ENCODE measurements around a stretch of chr17.

DNA sequence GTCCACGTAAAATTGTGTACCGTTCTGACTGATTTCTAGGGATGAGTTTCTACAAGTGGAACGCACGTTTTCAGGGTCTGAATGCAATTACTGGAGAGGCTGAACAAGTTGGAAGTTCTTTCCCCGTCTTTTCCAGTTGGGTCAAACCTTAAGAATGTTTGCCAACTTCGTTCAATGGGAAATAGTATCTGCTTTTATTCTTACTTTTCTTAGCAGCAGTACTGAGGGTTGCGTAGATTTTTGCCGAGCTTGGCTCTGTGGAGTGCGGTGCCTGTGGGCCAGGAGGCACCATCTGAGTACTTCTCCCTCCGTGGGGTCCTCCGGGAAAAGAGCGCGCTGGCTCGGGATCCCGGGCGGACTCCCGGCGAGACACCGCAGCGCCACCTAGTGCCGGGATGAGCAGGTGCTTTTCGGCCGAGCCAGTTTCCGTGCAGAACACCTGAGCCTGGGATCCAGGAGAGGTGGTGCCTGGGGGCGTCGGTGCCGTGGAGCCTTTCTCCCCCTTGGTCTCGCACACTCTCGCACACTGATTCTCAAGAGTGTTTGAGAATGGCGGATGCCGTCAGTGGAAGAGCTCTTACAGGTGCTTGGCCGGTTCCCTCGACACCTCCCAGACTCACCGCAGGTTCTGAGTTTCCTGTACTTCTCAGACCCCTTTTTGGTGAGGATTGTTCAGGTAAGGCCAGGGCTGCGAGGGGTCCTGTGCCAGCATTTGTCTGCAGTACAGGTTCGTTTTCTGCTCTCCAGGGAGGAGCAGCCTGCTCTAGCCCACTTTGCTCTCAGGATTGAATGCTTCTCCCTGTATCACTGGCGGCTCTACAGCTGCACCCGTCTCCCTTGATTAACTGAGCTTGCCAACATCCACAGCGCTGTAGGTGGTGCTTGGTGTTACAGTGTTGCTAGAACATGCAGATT, 23.2 kb downstream of the TBCD start:
- PRO-cap, 3 experiments: no peak in any of the 3 experiments
- RRBS: no CpG with 5 or more reads among the region's 39 CpGs

DNA sequence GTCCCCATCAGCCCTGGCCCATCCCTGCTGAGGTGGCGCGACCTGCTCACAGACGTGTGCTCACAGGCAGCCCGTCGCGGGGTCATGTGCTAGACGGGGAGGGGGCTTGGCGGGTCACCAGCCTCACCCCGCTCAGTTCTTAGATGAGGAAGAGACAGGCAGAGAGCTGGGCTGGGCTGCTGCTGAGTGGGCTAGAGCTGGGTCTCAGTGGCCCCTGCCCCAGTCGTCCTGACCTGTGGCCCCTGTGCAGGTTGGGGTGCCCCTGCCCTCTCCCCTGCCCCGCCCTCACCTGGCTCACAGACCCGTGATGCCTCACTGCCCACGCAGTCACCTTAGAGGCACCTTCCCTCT, 37.4 kb downstream of the TBCD start:
- PRO-cap, 3 experiments: no peak in any of the 3 experiments
- RRBS: no CpG with 5 or more reads among the region's 13 CpGs

DNA sequence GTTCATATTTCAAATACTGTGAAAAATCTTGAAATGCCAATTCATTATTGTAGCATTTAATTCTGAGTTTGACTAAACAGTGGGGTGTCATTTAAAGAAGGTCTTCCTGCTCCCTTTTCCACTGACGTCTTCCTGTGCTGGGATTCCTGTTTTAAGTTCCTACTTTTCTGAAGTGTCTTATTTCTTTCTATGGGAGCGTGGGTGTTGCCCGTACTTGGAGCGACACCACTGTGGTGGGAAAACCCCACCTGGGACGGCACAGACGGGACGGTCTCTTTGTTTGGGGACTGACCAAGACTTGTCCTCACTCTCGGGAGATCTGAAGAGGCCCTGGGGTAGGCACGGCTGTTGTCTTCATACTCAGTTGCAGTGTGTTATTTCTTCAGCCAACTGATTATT, 25.7 kb downstream of the ZNF750 start:
- PRO-cap, 3 experiments: no peak in any of the 3 experiments
- RRBS: no CpG with 5 or more reads among the region's 9 CpGs

GRCh38 chr17:82846049-82846809, 6.4 kb upstream of the ZNF750 start:
- PRO-cap, 3 experiments: no peak in any of the 3 experiments
- RRBS: no CpG with 5 or more reads among the region's 30 CpGs

DNA sequence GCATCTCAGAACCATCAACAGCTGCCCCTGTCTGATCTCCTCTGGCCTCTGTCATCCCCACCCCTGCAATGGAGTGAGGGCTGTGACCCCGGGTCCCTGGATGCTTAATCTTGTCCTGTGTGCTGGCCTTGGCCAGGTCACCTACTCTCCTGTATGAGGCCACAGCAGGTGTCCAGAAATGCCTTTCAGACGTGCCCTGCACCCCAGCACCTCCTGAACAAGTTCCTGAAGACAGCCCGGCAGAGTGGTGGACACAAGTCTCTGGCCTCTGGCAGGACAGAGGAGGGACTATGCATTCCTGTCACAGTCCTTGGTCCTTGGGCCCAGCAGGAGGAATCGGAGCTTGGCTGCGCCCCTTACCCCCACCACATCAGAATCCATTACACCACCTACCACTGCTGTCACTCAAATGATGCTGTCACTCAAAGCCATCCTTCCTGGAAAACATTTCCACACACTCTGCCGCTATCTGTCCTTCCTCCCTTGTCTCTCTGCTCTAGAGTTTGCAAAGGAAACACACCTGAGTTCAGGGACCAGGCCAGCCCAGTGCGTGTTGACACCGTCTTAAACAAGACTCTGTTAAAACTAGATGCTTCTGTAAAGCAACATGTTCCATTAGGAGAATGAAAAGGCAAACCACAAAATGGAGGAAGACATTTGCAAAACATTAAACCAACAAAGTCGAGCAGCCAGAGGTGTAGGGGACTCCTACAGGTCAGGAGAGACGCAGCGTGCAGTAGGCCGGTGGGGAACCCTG, 104.0 kb downstream of the B3GNTL1 start:
- PRO-cap, 3 experiments: no peak in any of the 3 experiments
- RRBS: no CpG with 5 or more reads among the region's 12 CpGs

DNA sequence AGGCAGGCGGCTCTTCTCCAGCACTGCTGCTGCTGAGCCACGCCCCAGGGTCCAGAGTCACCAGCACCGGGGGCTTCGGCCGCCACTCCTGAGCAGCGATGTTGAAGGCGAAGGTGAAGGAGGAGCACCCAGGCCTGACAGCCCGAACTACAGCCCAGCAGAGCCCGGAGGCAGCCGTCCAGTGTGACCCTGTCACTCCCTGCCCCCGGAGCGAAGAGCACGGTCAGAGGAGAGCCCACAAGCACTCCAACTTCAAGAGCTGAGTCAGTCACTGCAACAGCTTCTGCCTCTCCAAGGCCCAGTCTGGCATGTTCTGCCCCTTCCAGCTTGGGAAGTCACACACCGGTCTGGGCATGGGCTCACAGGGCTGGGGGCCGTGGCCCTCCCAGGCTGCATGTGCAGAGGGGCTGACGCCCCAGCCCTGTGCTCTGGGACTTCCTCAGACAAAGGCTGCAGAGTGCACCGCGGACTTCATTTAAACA, 41.4 kb downstream of the B3GNTL1 start:
- PRO-cap, 3 experiments: no peak in any of the 3 experiments
- RRBS: 86% methylated on average over 10 of the region's 18 CpGs

DNA sequence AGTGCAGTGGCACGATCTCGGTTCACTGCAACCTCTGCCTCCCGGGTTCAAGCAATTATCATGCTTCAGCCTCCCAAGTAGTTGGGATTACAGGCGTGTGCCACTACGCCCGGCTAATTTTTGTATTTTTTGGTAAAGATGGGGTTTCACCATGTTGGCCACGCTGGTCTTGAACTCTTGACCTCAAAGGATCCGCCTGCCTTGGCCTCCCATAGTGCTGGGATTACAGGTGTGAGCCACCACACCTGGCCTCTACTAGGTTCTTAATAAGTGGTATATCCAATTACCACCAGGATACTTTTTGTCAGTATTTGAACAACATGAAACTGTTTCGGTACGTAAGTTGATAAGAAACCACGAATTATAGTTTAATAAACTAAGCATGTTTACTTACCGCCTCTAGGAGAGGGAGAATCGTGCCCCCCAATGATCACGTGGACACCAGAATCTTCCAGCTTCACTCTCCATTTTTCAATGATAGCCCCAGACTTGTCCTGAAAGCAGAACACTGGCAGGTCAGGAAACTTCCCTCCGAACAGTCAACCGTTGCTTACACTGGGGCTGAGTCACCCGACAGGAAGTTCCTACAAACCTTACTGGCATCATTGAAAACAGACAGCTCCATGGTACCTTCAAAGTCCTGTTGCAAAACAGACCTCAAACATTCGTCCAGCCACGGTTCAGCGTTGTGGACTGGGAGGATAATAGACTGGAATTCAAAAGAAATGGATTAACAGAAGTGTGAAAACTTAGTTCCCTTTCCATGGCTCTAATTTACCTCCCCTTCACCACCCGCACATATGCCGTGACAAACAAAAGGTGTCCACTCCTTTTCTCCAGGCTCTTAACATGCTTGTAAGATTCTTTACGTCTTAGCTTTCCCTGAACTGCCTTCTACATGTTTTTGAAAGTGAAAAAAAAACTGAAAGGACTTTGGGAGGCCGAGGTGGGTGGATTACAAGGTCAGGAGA, 3.2 kb downstream of the B3GNTL1 start:
- PRO-cap, 3 experiments: no peak in any of the 3 experiments
- RRBS: no CpG with 5 or more reads among the region's 24 CpGs

DNA sequence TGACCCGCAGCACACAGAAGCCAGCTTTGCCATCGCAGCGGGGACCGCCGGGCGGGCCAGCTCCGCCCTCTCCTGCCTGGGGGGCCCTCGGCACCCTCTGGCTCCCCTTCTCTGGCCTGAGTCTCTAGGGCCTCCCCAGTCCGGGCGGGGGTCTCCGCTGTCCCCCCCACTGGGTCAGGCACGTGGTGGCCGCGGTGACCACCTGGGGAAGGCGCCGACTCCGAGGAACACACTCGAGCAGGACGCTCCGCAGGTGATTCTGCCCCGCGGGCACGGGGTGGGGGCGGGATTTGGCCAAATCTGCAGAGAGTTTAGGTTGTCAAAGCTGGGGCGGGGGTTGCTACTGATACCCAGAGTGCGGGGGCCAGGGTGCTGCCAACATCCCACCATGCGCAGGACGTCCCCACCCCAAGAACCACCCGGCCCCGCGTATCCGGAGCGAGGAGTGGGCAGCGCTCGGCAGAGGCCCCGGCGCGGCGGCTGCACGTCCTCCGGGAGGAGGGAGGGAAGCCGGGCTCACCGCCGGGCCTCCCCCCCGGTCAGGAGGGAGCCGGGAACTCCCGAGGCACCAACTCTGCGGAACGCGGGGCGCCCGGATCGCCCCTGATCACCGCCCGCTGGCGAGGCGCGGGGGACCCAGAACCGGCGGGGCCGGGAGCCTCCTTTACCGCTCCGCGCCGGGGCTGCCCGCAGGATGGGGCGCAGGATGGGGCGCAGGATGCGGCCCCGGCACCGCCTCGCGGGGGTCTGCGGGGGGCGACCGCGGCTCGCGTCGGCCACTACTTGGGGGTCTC, 701 bp upstream of the METRNL start:
- PRO-cap, 3 experiments: no peak in any of the 3 experiments
- RRBS: 5% methylated on average over 35 of the region's 80 CpGs

DNA sequence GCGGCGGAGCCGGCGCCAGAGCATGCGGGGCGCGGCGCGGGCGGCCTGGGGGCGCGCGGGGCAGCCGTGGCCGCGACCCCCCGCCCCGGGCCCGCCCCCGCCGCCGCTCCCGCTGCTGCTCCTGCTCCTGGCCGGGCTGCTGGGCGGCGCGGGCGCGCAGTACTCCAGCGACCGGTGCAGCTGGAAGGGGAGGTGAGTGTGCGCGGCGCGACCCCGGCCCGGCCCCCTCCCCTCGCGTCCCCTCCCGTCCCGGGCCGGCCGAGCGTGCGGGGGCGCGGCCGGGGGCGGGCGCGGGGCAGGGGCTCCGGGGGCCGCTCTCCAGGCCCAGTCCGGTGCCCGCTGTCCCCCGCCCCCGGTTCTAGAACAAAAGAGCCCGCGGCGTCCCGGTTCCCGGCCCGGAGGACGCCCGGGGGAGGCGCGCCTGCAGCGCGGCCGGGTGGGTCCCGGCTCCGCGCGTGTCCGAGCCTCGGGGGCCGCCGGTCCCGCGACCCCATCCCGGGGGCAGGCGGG, 440 bp downstream of the METRNL start:
- PRO-cap, 3 experiments: no peak in any of the 3 experiments
- RRBS: 2% methylated on average over 36 of the region's 82 CpGs

GRCh38 chr17:83111418-83112302, 32.3 kb downstream of the METRNL start:
- PRO-cap, 3 experiments: no peak in any of the 3 experiments
- RRBS: 80% methylated on average over 9 of the region's 37 CpGs

GRCh38 chr17:83125228-83125907, 46.0 kb downstream of the METRNL start:
- PRO-cap, 3 experiments: no peak in any of the 3 experiments
- RRBS: no CpG with 5 or more reads among the region's 24 CpGs

- PRO-cap, 3 experiments: peak in 1 of 3 experiments; most common minus-strand start chr17:83155506 (in 1)
- RRBS: 58% methylated on average over 5 of the region's 31 CpGs
These were observed 75.9 kb downstream of the METRNL start for GRCh38 chr17:83155023-83156086.

DNA sequence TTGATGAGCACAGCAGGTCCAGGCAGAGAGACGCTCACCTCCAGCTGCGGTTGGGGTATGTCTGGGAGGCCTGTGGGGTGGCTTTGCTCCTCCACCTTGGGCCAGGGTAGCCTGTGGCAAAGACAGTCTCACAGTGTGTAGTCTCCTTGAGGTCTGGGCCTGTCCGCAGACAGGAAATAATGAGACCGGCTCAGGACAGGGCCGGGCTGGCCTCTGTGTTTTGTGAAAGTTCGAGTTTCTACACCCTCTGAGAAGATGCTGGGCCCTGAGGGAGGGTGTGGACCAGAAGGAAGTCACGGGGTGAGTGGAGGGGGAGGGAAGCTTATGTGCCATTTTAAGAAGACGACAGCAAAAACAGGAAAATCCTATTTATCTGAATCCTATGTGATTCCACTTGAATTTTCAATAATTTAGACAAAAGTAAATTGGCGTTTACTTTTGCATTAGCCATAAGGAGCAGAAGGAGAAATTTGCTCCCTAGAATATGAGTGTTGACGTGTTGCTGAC, 103.4 kb downstream of the METRNL start:
- PRO-cap, 3 experiments: no peak in any of the 3 experiments
- RRBS: no CpG with 5 or more reads among the region's 10 CpGs

GRCh38 chr17:83200199-83200926, 121.0 kb downstream of the METRNL start:
- PRO-cap, 3 experiments: no peak in any of the 3 experiments
- RRBS: no CpG with 5 or more reads among the region's 25 CpGs

- PRO-cap, 3 experiments: no peak in any of the 3 experiments
- RRBS: no CpG with 5 or more reads among the region's 14 CpGs
These were observed 124.4 kb downstream of the METRNL start for GRCh38 chr17:83203748-83204337.